Kidney (tissue), 2 donors: ENCODE results near the gene ZNF853.

GRCh38 chr7:6213466-6214067 lies 58.9 kb downstream of the CYTH3 start:
- PRO-cap: no peak
- RRBS: no CpG with 5 or more reads among the region's 5 CpGs

DNA sequence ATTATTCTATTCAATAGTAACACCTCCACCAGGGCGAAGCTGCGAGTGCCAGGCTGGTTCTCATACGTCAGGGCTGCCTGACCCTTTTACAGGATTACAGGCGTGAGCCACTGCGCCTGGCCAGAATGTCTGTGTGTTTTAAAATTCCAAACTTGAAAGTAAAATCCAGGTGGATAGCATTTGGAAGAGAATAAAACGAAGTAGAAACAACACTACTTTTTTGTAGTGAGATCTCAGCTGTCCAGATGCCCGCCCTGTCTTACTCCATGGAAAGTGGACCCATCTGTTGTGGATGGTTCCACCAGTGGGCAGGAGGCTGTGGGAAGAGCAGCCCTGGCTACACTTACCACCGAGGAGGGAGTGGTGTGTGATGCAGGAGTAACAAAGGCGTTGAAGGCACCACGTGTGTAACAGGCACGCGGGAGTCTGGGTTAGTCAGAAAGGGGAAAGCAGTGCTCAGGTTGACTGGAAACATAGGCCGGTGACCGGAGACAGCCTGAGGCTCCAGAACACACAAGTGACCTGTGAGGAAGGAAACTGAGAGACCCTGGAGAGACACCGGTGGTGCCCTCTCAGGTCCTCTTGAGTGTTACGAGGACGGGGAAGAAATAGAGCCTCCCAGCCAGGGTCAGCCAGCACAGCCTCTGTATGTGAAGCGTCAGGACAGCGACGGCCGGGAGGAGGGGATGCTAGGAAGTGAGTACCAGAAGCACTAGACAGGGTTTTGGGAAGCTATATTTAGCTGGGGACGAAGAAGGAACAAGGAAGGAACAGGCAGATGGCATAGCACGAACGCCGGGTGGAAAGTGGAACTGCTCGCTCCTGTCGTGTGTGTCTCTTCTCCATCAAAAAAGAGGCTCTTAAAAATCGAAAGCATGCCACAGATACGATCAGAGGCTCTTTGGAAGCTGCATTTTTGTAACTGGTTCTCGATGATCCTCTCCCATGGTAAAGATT lies 21.6 kb downstream of the RAC1 start:
- PRO-cap: no peak
- RRBS: 47% methylated on average over 7 of the region's 30 CpGs

GRCh38 chr7:6397990-6398522 lies 23.7 kb downstream of the RAC1 start:
- PRO-cap: no peak
- RRBS: no CpG with 5 or more reads among the region's 13 CpGs

- PRO-cap: no peak
- RRBS: 83% methylated on average over 1 of the region's 50 CpGs
Observed at GRCh38 chr7:6409062-6410217, 35.1 kb downstream of the RAC1 start.

DNA sequence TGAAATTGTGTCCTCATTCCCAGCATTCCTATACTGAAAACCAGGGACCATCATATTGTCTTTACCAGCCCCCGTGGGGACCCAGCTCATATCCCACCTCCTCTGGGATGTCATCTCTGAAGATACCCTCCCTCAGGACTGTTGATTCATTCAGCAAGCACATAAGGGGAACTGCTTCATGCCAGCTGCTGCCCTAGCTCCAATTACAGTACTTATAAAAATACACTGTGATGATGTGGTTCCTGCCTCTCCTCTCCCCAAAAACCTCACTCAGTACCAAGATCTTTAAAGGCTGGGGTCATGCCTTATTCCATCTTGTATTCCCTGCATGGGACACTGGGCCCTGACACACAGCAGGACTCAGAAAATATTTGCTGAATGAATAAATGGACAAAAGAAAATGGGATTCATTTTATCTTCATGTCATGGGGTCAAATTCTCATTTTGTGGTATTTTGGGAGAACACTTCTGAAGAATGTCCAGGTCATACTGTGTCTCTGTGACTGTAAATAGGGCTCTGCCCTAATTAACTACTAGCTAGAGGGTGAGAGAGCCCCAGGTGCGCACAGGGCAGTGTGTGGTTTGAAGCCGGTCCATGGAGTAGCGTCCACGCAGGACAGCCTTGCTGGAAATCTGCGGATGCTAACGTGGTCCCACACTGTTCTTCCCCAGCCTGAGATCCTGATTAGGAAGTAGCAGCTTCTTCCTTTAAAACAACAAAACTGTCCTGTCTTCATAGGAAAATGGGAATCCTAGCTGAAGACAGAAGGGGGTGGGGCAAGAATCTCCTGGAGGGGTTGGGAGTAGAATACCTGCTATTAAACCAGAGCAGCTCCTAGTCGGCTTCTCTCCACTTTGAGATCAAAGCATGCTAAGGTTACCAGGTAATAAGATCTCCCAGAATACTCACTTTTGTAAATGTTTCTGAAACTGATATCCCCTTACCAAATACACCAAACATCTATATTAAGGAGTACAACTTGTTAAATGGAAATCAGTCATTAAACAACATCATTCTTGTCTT lies 7.0 kb downstream of the KDELR2 start:
- PRO-cap: no peak
- RRBS: no CpG with 5 or more reads among the region's 8 CpGs

DNA sequence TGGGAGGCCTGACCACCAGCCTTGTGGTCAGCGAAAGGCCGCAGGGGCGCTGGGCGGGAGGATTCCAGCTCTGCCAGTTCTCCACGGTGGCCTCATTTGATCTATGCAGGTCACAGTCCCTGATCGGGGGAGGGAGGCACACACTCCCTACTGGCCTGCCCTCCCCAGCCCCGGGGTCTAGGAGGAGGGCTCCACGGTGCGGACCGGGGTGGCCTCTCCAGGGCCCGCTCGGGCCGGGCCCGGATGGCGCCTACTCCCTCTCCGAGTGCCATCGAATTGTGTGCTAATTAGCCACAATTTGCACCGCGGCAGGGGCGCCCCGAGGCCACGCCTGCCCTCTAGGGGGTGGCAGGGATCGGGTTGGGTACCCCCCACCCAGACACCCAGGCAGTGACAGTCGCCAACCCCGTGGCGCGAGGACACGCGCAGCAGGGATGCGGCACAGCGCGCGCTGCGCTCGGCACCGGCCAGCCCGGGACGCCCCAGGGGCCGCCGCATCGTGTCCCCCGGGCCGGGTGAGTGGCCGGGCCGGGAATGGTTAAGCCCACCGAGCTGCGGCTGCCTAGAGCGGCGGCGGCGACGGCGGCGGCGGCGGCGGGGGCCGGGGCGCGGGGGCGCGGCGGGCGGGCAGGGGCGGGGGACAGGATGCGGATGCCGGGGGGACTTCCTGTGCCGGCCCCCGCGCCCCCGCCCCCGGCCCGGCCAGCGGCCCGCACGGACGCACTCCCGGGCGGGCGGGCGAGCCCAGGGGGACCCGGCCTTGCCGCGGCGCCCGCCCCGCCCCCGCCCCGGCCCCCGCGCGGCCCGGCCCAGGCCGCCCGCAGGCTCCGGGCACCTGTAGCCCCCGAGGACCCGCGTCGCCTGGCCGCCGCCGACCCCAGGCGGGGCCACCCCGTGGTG lies at the start of gene ZNF853:
Gene ZNF853 (plus strand): TSS at position 690 of the 900 bp plus-strand sequence.
- PRO-cap: bidirectional peak, plus-strand start at position 690 of the sequence, minus-strand start at position 642 of the sequence
- RRBS: 3% methylated on average over 20 of the region's 105 CpGs

DNA sequence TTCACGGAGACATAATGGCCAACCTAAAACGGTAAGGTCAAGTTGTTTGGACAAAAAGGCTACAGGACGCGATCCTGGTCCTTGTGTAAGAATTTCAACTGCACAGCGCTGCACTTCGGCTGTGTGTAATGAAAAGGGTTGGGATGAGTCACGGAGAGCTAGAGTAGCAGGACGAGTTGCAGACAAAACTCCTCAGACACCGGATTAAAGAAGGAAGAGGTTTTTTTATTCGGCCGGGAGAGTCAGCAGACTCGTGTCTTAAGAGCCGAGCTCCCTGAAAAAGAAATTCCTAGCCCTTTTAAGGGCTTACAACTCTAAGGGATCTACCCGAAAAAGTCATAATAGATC lies 124.1 kb upstream of the CCZ1B start:
- PRO-cap: no peak
- RRBS: no CpG with 5 or more reads among the region's 14 CpGs

DNA sequence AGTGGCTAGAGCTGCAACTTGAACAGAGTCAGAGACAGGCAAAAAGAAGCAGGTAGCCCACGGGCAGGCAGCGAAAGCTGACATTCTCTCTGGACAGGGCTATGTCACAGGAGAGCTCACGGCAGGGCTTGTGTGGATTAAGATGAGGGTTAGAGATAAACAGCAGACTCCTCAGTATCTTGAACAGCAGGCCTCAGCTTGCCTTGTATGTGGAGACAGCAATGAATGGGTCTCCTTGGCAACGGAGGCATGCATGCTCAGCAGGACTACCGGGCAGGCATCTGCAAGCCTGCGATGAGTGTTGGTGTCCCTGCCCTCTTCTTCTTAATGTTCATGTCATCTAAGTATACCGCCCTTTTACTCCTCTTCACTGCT lies 82.0 kb upstream of the C1GALT1 start:
- PRO-cap: no peak
- RRBS: no CpG with 5 or more reads among the region's 7 CpGs

- PRO-cap: no peak
Observed at GRCh38 chr7:7176946-7177426, 5.4 kb upstream of the C1GALT1 start.

DNA sequence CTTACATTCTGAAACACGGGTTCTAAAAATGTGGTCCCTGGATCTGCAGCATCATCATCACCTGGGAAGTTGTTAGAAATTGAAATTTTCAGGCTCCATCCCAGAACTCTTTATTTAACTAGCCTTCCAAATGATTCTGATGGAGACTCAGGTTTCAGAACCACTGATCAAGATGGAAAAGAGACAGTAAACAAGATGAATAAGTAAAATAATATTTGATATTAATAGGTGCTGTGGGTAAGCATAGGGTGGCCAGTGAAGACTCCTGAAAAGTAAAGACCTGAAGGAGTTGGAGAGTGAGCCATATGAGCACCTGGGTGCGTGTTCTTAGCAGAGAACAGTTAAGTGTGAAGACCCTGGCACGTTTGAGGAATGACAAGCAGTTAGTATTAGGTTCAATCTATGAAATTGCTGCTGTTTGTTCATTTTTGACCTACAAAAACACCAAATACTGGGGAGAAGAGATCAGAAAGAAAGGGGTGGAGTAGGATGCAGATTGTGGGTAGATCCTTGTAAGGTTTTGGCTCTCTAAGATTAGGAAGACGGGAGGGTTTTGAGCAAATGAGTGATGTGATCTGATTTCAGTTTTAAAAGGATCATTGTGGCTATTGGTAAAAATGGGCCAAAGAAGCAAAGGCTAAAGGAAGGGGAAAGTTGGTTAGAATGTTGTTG lies 4.2 kb downstream of the C1GALT1 start:
- PRO-cap: no peak
- RRBS: no CpG with 5 or more reads among the region's 4 CpGs

- PRO-cap: no peak
- RRBS: no CpG with 5 or more reads among the region's 6 CpGs
Observed at GRCh38 chr7:7187362-7188092, 5.2 kb downstream of the C1GALT1 start.

DNA sequence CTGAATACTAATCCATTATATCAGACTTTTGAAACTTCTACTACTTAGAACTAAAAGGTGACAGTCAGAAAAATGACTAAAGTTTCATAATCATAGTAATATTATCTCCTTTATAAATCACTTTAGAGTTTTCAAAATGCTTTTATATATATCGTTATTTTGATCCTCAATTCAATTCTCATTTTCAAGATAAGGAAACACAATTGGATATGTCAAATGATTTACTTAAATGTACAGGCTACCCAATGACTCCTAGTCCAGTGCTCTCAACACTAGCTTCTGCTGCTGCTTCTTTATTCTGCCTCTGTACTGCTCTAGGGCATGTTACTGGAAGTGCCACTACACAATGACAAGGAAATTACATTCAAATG lies 23.1 kb downstream of the COL28A1 start:
- PRO-cap: no peak
- RRBS: no CpG with 5 or more reads among the region's 1 CpG

DNA sequence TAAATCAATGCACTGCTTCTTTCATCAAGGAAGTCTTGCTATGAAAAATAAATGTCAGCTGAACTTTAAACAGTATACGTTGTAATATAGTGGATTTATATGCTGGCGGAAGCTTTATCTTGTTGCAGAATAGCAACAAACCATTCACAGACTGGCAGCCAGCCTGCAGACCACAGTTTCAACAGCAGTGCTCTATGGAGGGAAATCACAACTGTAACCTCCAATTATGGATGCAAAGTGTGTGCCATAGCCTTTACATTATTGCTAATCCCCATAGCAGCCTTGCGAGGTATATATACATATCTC lies 22.8 kb downstream of the COL28A1 start:
- PRO-cap: no peak
- RRBS: no CpG with 5 or more reads among the region's 3 CpGs

- PRO-cap: no peak
- RRBS: no CpG with 5 or more reads among the region's 19 CpGs
Observed at GRCh38 chr7:7565802-7566305, 830 bp upstream of the MIOS start.

- PRO-cap: no peak
- RRBS: no CpG with 5 or more reads among the region's 6 CpGs
Observed at GRCh38 chr7:7641996-7642502, 1.5 kb downstream of the UMAD1 start.

GRCh38 chr7:7808116-7808758 lies 89.8 kb upstream of the RPA3 start:
- PRO-cap: no peak
- RRBS: no CpG with 5 or more reads among the region's 4 CpGs

- PRO-cap: no peak
- RRBS: no CpG with 5 or more reads among the region's 3 CpGs
Observed at GRCh38 chr7:7882508-7883111, 86.0 kb upstream of the GLCCI1 start.

DNA sequence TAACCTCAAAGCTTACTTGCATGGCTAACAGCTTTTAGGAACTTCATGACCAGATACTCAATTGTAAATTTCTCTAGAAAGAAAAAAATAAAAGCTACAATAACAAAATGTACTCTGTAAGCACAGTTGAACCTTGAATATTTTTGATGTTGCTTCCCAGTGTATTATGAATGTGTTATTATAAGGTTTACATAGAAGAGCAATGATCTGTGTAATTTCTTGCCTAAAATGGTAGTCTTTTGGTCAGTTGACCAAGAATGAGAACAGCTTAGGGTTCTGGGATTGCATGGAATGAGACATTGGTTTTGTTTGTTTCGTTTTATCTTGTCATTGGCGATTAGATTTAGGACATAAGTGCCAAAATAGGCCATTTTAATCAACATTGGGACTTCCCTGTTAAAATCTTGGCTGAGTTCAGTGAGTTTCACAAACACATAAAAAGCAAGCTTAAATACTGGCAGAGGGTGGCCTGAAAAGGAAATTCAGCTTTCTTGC lies 49.2 kb upstream of the GLCCI1 start:
- PRO-cap: no peak
- RRBS: no CpG with 5 or more reads among the region's 2 CpGs

GRCh38 chr7:7969207-7970243 lies 929 bp downstream of the GLCCI1 start:
- PRO-cap: bidirectional peak, plus-strand start at chr7:7969264, minus-strand start at chr7:7969141
- RRBS: 2% methylated on average over 62 of the region's 112 CpGs

DNA sequence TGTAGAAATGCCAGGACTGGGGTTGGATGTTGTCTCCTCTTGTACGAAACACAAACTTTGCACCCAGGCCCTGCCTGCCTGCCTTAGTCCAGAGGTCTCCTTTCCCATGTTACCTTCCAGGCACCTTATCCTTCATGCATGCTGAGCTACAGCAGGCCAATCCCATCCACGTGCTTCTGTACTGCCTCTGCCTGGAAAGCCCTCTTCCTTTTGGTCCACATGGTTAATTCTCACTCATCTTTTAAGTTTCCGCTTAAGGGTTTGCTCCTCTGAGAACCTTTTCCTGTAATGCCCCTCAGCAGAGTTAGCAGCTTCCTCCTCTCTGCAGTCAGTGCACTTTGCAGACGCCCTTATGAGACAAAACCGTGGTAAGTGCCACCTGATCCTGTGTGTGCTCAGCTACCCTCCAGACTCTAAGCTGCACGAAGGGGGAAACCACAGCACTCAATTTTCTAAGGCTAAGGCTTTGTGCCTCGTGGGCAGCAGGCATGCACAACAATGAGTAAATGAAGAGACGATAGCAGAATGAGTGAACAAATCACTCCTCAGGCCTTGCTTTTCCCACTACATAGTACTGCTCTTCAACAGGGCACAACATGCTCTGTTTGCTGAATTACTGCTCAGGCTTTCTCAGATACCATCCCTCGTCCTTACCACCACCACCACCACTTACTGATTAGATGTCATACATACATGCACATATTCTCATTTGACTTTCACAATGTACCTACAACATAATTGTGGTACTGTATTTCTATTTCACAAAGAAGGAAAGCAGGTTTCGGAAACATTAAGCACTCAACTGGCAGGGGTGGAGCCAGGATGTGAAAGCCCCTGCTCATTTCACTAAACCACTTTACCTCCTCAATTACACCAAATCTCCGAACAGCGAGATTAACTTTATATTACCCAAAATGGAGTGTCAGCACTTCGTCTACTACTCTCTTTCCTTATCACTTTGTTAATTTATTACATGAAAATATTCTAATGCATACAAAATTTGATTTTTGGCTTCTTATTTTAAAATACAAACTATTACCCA lies 85.5 kb downstream of the ICA1 start:
- PRO-cap: no peak
- RRBS: no CpG with 5 or more reads among the region's 13 CpGs